ENCODE measurements around the gene OSR1.

- RRBS: no CpG with 5 or more reads among the region's 2 CpGs
Observed at GRCh38 chr2:16763309-16763749, 97.7 kb upstream of the CYRIA start.

DNA sequence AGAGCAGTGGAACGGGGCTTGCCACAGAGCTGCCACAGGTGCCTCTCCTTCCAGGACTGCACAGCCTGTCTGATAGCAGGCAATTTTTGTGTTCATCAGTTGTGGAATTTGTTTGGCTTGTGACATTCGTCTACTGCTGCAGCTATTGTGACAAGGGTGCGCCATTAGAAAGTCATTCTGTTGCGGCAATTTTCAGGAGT, 109.6 kb upstream of the CYRIA start:
- RRBS: no CpG with 5 or more reads among the region's 4 CpGs

GRCh38 chr2:17620153-17620608, 79.7 kb downstream of the VSNL1 start:
- RRBS: no CpG with 5 or more reads among the region's 9 CpGs

GRCh38 chr2:17648794-17649264, 104.8 kb downstream of the SMC6 start:
- RRBS: no CpG with 5 or more reads among the region's 4 CpGs

GRCh38 chr2:17726345-17726940, 27.2 kb downstream of the SMC6 start:
- RRBS: no CpG with 5 or more reads among the region's 2 CpGs

DNA sequence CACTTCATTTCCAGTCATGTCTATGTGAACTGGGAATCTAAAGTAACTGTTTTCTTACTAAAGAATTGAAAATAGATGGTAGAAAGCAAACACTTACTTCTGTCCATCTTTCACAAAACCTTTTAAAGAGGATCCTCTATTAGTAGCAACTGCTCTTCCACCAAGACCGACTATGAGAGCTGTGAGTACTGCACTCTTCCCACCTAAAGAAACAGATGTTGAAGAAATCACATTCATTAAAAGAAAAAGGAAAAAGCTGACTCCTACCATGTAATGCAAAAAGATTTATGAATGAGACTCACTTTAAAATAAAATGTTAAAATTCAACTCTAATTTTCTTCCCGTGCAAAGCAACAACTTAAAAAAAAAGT, 15.5 kb downstream of the SMC6 start:
- RRBS: no CpG with 5 or more reads among the region's 2 CpGs

- RRBS: 2% methylated on average over 12 of the region's 33 CpGs
Observed at GRCh38 chr2:17754366-17754762, 426 bp downstream of the GEN1 start.

- RRBS: 4% methylated on average over 11 of the region's 53 CpGs
Observed at GRCh38 chr2:17879163-17879956, 893 bp downstream of the KCNS3 start.

GRCh38 chr2:19046943-19047516, 311.4 kb downstream of the OSR1 start:
- RRBS: no CpG with 5 or more reads among the region's 3 CpGs

GRCh38 chr2:19347251-19347884, 11.1 kb downstream of the OSR1 start:
- RRBS: no CpG with 5 or more reads among the region's 20 CpGs

DNA sequence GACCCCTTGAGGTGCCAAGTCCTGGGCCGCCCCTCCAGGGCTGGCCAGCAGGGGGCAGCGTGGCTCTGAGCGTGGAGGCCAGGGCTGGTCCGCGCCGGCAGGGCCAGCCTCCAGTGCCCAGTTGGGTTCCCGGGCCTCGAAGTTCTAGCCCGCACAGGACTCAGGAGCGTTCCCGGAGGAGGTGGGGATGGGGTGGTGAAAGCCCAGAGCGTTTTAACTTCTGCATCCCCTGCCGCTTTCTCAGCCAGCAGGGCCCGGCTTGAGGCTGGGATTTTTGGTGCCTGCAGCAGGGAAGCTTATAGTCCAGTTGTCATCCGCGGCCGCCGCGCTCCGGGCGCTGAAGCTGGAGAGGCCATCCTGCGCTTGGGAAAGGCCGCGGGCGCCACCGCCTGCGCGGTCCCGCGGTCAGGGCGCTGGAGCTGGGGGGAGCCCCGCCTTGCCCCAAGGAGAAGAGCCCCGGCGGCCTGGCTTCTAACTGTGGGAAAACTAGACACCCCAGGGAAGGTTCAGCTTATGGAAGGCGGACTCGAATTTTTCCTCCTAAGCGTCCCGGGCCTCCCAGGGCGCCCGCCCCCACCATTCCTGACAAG, 8.1 kb downstream of the OSR1 start:
- RRBS: 76% methylated on average over 18 of the region's 40 CpGs

GRCh38 chr2:19356572-19356973, 1.9 kb downstream of the OSR1 start:
- RRBS: 0% methylated on average over 1 of the region's 30 CpGs

DNA sequence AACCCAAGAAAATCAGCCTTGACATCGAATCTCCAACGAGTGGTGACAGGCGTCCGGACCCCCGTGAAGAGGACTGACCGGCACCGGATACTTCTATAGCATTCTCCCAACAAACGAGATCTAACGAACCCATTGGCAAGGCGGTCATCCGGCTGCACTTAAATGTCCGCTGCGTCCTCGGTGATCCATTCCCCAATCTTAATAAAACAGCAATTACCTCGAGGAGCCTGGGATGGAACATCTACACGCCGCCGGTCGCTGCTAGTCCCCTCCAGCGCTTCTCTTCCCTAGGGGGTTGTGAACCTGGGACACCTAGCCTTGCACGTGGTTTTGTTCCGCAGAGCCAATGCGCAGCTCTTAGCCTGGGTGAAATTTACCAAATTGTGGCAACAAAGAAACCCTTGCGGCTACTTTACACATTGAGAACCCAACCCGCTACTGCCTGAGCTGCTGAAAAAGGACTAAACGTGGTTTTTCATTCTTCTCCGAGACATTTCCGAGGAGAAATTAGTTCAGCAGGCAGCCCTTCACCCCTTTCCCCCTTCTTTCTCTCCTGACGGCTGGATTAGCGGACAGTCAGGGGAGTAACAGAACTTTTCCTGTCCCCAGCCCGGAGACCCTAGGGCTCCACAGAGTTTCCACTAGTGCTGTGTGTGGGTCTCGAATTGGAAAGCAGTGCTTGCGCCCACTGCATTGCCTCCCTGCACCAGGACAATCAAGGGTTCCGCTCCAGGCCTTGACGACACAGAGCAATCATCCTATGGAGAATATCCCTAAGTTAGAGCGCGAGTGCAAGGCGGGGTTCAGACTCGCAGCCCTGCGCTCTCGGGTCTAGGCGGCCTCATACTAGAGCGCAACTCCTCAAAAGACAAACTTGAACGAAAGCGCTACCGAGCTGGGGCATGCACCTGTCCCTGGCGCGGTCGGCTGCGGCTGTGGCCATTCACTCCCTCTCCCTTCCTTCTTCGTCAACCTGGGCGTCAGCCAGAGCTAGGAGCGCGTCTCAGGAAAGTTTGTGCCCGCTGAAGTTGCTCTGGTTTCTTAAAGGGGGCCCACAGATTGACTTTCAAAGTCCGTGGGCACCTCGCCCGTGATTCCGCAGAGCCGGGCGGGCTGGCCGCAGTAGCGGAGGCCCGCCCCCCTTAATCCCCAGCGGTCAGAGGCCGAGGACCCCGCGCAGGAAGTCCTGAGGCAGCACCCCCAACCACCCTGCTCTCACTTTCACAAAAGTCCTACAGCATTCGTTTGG, 1.0 kb downstream of the OSR1 start:
- RRBS: 2% methylated on average over 12 of the region's 69 CpGs

DNA sequence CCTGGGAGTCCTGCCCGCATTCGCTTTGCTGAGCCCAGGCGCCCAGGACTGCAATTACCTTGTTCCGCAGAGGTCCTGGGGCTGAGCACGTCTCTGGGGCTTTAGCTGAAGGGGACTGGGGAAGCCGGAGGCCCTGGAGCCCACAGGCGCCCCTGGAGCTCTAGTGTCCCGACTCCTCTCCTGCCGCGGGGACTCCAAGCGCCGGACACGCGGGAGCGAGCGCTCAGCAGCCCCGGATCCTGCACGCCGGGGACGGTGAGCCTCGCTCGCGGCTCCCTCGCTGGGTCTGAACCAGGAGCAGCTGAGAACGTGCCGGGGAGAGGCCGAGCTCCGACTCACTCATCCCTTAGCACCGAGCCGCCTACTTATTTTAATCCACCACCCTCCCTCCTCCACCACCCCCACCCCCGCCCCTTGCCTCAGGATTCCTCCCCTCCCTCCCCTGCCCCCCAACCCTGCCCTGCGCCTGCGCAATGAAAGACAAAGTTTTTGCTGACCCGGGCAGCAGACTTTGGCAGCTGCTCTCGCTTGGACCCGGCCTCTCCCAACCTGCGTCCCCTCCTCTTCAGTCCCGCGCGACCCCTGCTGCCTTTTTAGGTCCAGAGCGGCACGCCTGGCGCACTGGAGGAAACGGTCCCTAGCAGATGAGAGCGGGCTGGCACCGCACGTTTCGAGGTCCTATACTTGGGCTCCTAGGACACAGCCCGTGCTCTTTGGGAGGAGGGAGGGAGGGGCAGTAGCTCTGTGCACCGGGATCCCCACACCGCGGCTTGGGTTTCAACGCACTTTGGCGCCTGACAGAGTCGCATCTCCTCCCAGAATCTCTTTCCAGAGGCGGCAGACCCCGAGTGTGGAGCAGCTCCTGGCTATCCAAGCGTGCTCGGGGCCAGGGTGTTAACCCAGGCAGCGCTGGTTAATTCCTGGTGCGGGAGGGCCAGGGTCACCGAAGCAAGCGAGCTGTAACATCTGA, at the start of gene OSR1:
TSS of gene OSR1 (minus strand) at position 341 of the 970 bp plus-strand sequence.
- RRBS: 1% methylated on average over 17 of the region's 63 CpGs

- RRBS: no CpG with 5 or more reads among the region's 5 CpGs
Observed at GRCh38 chr2:19447770-19448097, 89.3 kb upstream of the OSR1 start.

DNA sequence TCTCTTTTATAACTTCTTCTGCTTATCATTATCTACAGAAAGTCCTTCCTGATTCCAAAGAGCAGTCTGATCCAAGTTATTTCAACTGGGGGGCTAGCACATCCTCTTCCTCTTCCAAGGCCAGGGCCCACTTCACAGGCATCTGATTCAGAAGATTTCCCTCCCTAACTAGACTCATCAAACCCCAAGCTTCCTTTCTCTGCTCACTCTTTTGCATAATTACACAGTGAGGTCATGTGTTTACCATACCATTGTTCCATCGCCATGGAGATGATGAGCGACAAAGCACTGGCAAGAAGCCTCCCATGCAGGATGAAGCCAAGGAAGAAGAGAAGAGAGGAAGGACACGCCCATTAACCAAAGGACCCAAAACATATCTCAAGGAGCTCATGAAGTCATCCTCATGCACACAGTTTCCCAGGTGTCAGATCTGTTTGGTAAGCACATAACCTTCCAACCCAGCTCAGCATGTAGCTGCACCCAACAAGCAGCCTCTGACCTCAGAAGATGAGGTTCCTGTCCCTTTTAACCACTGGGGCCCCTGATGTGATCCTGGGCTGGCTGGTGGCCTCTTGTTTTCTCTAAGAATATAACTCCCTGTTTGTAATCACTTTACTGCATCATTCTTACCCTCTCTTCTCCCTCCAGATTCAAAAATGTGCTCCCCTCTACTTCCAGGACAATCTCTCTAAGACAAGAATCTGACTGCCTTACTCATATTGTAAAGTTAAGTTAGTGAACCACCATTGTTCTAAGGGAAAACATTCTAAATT, 190.2 kb downstream of the TTC32 start:
- RRBS: no CpG with 5 or more reads among the region's 3 CpGs

DNA sequence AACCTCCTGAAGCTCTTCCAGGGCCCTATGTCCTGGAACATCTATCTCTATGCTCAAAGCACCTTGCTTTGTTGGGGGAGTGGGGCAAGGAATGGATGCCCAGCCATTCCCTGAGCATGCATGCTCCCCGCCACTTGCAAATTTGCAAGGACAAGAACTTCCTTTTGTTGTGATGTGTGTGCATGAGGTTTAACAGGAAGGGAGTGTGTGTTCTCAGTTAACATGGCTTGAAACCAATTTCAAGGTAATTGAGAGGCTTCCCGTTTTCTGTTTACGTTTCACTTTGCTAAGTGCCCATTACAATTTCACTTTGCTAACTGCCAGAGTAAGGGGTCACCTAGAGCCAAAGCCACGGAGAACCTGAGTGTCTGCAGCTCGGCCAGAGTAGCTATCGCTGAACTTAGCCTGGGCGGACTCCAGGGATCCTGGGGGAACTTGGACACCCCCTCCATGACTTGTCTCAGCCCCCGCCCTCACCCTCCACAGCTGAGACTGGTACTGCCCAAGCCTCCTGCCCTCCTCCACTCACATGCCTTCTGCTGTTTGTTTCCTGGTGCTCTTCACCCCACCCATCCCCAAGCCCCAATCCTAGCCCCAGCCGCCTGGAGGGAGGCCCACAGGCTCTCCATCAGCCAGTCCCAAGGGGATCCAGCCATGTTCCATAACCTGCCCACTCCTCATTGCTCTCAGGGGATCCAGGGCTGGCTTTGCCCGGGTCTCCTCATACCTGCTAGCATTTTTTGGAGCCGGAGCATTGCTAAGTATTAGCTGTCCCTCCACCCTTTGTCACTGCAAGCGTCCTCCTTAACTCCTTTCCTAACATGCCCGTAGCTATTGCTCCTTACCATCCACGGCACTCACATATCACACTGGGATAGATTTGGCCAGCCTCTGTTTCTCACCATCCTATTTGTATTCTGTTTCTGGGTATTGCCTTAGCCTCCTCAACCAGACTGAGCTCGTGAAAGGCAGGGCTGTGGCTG, 53.7 kb upstream of the LAPTM4A start:
- RRBS: 80% methylated on average over 1 of the region's 15 CpGs

DNA sequence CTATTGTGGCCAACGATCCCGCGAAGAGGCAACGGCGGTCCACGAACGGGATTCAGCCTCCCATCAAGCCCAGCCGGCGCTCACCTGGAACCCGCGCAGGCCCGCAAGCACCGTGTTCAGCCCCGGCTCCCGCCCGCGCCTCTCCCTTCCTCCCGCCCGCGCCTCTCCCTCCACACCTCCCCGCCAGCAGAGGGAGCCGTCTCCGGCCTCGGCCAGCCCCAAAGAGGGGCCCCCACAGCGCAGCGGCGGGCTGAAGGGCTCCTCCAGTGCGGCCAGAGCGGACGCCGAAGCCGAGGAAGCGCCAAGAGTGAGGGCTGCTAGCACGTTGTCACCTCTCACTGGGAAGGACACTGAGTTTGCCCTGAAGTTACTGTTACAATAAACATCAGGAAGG, 55.3 kb upstream of the LAPTM4A start:
- RRBS: 35% methylated on average over 11 of the region's 34 CpGs

GRCh38 chr2:20145516-20146066, 79.3 kb downstream of the SDC1 start:
- RRBS: no CpG with 5 or more reads among the region's 7 CpGs

All from AG10803 (cell line).